Hair follicular keratinocyte (primary cell): Measurements from ENCODE around the genes ESPN and VAMP3.

GRCh38 chr1:6384851-6385278 lies 8.7 kb downstream of the ACOT7 start:
- RAMPAGE, long total RNA: no peak

GRCh38 chr1:6424115-6424855 lies at the start of gene ESPN:
ESPN (plus strand) TSS chr1:6424776.
- RAMPAGE, long total RNA: no peak

DNA sequence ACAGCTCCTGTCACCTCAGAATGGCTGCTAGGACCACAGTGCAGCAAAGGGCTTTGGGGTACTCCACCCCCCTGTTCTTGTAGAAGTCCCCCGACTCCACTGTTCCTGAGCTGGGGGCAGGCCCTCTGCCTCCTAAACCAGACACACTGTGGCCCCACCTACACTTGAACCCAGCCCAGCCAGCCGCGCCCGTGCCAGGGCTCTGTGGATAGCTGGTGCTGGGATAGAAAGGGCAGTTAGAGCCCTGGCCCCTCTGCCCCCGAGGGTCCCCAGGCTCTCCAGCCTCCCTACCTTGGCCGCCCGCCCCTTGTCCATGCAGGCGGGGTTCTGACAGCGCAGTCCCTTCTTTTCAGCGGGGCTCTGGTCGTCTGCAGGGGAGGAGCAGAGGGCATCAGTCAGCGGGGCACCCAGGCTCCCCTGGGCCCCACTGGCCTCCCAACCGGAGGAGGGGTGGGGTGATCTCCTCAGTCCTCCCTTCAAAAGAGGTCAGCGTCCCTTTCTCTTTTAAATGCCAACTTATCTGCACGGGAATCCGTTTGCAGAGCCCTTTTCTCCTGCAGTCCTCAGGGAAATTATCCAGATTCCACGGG lies 4.8 kb upstream of the PLEKHG5 start:
- RAMPAGE, long total RNA: no peak

DNA sequence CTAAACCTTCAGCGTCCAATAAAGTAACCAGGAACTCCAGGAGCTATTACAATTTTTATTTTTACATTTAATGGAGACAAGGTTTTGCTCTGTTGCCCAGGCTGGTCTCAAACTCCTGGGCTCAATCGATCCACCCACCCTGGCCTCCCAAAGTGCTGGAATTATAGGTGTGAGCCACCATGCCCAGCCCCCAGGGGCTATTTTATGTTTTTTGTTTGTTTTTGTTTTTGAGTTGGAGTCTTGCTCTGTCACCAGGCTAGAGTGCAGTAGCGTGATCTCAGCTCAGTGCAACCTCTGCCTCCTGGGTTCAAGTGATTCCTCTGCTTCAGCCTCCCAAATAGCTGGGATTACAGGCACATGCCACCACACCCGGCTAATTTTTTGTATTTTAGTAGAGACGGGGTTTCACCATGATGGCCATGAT lies 3.0 kb downstream of the ZBTB48 start:
- RAMPAGE, long total RNA: no peak

GRCh38 chr1:6586755-6587261 lies 7.0 kb downstream of the ZBTB48 start:
- RAMPAGE, long total RNA: no peak

DNA sequence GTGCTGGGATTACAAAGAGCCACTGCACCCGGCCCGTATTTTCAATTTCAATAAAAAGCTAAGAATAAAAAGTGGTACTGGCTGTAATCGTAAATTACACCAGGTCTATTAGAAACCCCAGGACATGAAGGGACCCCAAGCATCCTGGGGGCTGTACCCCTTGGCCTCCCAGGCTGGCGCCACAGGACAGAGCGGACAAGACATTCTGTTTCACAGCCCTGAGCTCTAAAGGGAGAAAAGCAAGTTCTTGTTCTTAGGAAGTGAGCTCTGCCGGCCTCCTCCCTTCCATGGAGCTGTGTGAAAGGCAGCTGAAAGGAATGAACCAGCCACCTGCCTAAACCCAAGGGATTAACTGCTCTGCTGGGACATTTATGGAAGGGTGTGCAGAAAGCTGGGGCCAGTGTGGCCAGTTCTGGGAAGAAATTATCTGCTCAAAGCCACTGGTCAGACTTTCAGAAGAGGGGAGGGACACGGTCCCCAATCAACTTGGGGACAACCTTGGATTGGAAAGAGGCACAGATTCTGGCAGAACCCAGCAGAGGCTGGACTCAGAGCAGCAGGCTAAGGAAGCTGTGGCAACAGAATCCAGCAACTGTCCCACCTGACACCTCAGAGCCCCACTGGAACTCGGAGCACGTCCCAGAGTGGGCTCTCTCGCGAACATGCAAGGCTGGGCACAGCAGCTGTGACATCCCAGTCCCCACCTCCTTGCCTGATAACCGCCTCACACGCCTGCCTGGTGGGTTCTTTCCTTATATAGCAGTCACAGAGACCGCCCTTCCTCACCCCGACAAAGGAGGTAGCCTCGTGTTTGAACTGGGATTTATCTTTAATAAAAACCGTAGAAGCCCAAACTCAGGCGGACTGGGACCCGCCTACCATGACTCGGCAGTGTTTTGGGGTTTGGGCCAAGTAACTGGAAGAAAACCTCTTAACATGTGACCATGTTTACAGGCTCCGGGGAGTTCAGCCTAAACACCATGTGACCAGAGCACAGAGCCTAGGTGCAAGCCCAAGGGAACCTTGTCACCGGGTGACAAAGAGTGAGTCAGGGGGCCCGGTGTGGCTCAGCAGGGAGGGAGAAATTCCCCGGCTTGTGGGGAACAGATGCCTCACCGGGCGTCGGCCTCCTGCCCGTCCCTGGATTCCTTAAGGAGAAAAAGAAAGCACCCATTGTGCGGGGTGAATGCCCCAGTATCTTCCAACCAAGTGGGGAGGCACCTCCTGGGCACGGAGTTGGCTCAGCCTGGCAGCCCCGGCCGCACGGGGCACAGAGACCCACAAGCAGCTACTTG lies 1.9 kb downstream of the KLHL21 start:
- RAMPAGE, long total RNA: no peak

- RAMPAGE, long total RNA: no peak
Measured at GRCh38 chr1:6602947-6603175, 192 bp upstream of the KLHL21 start.

GRCh38 chr1:6634739-6635438 lies 10.2 kb downstream of the THAP3 start:
- RAMPAGE, long total RNA: no peak

DNA sequence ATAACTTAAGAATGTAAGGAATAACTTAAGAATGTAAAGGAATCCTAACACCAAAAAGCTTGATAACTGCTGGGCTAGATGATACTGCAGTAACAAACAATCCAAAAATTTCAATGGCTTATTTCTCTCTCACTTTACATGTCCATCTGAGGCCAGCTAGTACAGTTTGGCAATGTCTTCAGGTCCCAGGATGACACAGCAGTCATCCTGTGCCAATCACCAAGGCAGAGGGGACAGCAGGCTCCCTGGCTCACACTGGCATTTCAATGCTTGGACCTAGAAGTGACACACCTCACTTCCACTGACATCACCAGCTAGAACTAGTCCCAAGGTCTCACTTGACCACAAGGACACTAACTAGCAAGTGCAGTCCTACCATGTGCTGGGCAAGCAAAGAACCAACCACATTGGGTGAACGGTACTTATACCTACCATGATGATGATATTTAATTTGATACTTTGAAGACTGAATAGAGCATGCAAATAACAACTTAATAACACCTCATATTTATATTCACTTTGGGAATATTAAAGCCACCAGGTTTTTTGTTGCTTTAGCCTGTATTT lies 15.2 kb downstream of the DNAJC11 start:
- RAMPAGE, long total RNA: no peak

GRCh38 chr1:6866779-6867139 lies 81.5 kb downstream of the CAMTA1 start:
- RAMPAGE, long total RNA: no peak

DNA sequence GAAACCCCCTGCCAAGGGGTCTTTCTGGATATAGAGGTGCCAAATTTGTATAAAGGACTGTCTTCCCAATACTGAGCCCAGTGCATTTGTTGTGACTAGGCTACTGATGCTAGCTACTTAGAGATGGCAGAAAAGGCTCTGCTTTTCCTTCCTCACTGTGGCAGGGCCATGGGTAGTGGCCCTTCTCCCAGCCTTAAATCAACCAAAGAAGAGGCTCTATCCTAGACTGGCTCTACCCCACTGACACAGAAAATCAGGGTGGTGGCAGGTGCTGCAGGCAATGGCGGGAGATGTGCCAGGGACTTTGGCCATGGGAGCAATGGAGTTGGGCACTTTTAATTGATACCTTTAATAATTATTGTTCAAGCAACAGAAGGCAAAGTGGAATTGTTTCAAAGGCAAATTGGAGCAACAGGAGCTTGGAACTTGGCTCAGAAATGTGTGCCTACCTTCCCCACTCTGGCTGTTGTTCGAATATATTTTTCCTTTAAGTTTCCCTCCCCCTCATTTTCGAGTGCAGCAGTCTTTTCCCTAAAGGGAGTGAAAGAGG lies 121.1 kb downstream of the CAMTA1 start:
- RAMPAGE, long total RNA: no peak

- RAMPAGE, long total RNA: no peak
Measured at GRCh38 chr1:6935276-6935997, 150.2 kb downstream of the CAMTA1 start.

DNA sequence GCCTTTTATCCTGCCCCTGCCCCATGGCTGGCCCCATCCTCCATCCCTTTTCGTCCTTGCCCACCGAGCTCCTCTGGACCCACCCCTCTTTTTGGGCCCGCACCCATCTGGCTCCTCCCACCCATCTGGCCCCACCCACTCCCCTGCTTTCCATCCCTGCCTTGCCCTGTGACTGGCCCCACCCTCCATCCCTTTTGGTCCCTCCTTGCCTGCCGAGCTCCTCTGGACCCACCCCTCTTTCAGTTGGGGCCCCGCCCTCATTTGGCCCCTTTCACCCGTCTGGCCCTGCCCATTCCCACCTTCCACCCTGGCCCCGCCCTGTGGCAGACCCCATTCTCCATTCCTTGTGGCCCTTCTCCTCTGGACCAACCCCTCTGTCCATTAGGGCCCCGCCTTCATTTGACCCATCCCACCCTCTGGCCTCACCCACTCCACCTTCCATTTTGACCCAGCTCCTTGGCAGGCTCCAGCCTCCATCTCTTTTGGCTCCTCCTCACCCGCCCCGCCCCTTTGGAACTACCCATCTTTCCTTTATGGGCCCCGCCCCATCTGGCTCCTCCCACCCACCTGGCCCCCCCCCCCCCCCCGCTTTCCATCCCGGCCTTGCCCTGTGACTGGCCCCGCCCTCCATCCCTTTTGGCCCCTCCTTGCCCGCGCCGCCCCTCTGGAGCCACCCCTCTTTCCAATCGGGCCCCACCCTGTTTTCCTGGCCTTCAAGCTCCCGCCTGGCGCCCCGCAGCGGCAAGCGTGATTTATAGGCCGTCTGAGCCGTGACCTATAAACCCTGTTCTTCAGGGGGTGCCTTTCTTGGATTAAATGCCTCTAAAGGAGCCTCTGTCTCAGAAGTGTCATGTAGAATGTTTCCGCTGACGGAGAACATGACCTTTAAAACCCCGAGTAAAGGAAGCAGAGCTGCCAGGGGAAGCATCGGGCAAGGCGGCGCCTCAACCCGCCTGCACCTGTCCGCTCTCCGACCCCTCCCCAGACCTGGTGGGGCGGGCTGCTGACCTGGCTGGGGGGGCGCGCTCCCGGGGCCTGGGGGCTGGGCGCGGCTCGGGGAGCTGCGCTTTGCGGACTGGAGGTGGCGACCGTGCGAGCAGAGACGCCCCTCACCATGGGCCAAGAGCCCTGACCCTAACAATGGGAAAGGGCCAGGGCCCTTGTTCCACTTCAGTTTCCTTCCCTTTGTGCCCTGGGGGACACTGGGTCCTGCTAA lies 177.9 kb downstream of the CAMTA1 start:
- RAMPAGE, long total RNA: no peak

DNA sequence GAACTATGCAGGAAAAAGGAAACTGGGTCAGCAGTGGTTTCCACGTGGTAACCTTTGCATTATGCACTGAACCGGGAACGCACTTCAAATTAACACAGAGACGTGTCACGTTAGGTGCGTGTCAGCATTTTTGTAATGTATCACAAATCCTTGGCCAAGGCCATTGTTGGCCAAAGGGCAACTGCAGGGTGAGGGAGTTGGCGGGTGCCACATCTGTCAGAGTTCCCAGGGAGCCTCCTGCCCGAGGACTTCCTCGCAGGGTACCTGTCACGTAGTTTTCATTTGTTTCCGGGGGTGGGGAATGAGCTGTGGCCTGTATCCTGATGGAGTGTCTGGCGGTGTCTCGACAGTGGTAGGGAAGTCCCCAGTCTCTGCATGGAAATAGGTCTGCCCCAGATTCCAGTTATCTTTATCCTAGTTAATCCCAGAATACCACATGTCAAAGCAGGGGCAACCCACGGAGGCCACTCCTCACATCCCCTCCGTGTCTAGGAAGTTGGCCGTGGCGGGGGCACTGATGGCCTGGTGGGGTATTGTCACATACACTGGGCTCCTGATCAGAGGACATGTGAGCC lies 313.1 kb downstream of the CAMTA1 start:
- RAMPAGE, long total RNA: no peak

DNA sequence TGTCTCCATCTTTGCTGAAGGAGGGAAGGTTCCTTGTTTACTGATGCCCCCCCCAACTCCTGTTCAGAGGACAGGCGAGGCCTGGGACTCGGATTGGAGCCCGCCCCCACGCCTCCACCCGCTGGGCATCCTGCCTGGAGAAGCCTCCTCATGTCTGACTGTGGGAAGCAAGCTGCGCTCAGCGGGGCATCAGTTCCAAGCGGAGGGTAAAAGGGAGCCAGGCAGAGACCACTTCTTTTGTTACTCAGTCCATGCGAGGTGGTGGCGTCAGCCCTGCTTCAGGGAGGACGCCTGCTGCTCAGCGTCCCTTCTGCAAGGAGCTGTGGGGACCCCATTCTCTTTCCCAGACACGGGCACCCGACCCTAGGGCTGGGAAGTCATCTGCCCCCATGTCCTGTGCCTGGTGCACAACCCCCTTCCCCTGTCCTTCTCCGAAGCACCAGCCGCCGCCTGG lies 413.9 kb downstream of the CAMTA1 start:
- RAMPAGE, long total RNA: no peak

- RAMPAGE, long total RNA: no peak
Measured at GRCh38 chr1:7455405-7455856, 315.7 kb upstream of the VAMP3 start.

DNA sequence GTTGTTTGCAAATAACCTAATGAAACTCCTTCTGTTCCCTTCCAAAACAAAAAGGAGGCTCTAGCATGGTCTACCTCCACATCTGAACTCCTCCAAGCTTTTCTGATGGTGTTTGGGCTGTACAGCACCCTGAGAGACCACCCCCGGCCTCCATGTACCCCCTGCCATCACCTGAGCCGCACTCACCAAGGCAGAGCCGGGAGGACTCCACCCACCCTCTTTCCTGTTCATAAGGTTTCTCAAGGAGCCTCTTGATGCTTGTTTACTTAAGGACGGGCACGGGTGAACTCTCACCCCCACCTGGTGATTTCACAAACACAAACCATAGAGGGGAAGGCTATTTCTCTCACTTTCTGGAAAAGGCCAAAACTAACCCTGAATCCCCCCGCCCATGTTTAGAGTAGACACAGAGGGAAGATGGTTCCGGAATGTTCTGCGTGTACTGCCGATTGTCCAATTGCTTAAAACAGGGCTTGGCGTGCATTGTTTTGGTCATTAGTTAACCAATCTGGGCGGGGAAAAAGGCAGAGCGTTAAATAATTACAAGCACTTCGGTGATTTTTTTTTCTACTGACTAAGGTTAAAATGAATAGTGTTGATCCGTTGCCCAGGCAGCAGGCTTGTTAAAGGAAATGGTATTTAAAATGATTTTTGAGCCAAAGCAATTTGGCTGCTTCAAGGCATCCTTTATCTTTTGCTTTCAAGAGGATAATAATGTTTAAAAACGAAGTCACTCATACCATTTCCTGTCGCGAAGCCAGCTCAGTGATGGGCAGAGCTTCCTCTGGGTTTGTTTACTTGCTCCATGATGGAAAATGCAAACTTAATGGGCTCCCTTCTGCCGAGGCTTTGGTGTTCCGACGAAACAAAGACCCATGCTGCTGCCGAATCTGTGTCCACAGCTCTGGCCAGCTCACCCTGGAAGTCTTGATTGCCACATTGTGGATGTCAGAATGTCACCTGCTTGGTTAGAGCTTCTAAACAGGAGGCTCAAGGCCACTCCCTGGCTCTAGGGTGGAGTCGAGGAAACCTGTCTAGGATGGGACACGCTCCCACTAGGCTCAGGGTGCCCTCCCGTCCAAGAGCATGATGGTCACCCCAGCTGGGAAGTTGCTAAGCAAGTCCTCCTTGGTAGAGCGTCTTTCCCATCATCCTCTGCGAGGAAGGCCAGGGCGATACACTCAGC lies 279.7 kb upstream of the VAMP3 start:
- RAMPAGE, long total RNA: no peak

DNA sequence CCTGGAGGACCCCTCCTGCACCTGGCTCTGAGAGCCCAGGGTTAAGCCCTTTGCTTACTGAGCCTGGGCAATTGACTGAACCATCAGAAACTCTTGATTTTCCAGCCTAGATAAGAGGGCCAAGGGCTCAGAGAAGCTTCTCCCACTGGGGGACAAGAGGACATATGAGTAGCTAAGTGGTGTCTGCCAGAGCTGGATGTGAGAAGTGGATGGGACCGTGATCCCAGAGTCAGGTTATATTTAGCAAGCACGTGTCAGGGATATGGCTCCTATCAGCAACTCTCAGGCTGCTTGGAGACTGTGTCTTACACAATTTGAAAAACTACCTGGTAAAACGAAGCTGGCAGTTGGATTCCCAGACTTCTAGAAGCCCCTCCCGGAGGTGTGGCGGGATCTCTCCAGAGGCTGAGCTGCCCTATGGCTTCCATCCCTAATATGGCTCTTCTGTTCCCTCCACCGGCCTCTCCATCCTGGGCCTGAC lies 253.2 kb upstream of the VAMP3 start:
- RAMPAGE, long total RNA: no peak

DNA sequence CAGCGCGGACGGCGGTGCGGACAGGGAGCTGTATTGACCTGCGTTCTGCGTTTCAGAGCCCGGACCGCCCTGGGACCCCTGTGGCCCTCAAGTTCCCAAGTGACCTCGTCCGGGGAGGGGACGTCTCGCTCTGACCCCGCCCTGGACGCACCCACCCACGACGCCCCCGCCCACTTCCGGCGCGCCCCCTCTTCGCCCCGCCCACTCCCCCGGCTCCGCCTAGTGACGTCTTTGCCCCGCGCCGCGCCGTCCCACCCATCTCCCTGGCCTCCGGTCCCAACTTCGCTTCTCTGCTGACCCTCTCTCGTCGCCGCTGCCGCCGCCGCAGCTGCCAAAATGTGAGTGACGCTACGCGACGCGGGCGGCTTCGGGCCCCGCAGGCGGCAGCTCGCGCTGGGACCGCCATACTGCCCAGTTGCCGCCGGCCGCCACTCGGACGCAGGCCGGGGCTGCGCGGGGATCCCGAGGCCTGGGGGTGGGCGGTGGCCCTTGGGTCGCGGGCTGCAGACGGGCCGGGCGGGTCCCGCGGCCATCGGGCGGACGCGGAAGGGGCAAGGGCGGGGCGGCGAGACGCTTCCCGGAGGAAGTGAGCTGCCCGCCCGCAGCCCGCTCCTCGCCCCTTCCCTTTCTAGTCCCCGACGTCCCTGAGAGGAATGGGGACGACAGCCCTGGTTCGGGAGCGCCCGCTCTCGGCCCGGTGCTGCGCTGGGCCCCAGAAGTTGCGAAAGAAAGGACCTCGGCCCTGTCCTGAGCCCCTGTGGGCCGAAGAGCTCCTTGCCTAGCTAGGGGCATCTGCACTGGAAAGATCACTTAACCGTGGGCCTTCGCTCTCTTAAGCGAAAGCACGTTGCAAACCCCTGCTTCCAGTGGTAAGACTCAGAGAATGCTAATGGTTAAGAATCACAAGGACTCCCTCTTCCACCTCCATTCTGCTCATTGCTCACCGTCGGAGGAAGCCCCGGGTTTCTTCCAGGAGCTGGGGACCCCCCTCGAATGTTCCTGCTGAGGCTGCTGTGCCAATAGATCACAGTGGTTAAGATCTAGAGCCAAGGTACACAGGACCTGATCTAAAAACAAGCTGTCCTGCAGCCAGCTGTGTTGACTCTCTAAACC lies at the start of gene VAMP3:
Gene VAMP3 (plus strand): TSS at position 249 of the 1,113 bp plus-strand sequence.
- RAMPAGE, long total RNA: no peak

DNA sequence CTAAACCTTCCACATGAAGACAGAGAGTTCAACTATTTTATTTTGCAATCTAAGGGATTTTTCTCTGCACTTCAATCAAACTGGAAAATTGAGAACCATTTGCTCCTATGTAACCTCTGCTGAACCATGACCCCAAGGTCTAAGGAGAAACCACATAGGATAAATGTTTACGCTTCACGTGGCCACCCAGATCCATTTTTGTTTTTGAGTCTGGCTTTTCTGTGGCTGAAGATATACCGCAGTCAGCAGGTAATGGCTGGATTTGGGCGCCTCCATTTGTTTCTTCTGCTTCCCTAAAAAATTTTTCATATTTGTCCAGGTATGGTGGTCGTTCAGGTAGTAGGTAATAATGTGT lies 13.1 kb downstream of the ERRFI1 start:
- RAMPAGE, long total RNA: no peak